ENCODE results near the gene INTU.

GRCh38 chr4:123881107-123881533, 484.5 kb downstream of the SPRY1 start:
- RRBS = no CpG with 5 or more reads among the region's 4 CpGs

- RRBS = no CpG with 5 or more reads among the region's 2 CpGs
Measured at GRCh38 chr4:124948924-124949720, 236.6 kb upstream of the ANKRD50 start.

DNA sequence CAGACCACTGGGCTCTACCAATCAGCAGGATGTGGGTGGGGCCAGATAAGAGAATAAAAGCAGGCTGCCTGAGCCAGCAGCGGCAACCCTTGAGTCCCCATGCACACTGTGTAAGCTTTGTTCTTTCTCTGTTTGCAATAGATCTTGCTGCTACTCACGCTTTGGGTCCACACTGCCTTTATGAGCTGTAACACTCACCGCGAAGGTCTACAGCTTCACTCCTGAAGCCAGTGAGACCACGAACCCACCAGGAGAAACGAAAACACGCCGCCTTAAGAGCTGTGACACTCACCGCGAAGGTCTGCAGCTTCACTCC, 122.1 kb upstream of the FAT4 start:
- RRBS = no CpG with 5 or more reads among the region's 10 CpGs

- RRBS = no CpG with 5 or more reads among the region's 1 CpG
Measured at GRCh38 chr4:125229112-125229311, 85.7 kb upstream of the FAT4 start.

GRCh38 chr4:125415025-125415768, 100.4 kb downstream of the FAT4 start:
- RRBS = no CpG with 5 or more reads among the region's 7 CpGs

DNA sequence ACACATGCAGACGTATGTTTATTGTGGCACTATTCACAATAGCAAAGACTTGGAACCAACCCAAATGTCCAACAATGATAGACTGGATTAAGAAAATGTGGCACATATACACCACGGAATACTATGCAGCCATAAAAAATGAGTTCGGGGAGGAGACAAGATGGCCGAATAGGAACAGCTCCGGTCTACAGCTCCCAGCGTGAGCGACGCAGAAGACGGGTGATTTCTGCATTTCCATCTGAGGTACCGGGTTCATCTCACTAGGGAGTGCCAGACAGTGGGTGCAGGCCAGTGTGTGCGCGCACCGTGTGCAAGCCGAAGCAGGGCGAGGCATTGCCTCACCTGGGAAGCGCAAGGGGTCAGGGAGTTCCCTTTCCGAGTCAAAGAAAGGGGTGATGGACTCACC, 612.3 kb upstream of the INTU start:
- RRBS = no CpG with 5 or more reads among the region's 17 CpGs

DNA sequence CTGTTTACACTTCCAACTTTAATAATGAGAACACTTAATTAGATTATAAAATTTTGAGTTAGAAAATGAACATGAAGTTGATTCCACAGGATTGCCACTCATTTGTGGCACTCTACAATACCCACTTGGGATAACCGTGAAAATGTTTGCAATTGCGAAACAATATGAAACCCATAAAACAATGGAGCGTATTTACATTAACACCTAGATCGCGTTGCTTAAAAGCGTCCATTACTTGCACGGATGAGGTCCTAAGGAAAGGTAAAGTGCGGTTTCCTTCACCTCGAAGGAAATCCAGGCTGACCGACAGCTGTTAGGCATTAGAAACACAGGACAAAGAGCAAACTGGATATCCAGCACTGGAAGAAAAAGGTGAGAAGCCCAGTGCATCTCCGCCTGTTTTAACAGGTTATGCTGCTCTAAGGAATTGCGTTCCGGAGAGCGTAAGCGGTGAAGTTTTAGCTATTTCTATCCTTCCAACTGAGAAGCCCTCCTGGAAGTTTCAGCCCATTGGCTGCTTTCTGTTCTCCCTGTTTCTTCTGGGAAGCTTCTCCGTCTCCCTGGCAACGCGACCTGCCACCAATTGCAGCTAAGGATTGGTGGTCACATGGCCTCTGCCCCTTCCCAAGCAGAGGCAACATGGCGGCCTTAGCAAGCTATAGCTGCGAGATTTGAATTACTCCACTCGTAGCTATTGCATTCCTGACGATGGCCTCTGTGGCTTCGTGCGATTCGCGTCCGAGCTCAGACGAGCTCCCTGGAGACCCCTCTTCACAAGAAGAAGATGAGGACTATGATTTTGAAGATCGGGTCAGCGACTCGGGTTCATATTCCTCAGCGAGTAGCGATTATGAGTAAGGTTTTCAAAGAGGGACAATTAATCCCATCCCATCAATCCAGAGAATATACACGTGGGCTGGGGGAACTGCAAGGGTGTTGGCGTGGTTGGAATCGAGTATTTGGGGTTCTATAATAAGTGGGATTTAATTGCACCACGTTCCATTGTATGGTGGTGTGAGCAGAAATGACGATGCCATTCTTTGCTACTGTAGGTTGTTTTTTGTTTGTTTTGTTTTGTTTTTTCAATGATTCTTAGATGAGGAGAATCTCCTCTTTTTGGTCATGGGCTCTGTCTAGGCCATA, at the start of gene INTU:
Gene INTU (plus strand): TSS at position 631 of the 1,143 bp plus-strand sequence.
- RRBS = no CpG with 5 or more reads among the region's 38 CpGs

- RRBS = no CpG with 5 or more reads among the region's 8 CpGs
Measured at GRCh38 chr4:128037208-128037524, 23.9 kb upstream of the LARP1B start.

DNA sequence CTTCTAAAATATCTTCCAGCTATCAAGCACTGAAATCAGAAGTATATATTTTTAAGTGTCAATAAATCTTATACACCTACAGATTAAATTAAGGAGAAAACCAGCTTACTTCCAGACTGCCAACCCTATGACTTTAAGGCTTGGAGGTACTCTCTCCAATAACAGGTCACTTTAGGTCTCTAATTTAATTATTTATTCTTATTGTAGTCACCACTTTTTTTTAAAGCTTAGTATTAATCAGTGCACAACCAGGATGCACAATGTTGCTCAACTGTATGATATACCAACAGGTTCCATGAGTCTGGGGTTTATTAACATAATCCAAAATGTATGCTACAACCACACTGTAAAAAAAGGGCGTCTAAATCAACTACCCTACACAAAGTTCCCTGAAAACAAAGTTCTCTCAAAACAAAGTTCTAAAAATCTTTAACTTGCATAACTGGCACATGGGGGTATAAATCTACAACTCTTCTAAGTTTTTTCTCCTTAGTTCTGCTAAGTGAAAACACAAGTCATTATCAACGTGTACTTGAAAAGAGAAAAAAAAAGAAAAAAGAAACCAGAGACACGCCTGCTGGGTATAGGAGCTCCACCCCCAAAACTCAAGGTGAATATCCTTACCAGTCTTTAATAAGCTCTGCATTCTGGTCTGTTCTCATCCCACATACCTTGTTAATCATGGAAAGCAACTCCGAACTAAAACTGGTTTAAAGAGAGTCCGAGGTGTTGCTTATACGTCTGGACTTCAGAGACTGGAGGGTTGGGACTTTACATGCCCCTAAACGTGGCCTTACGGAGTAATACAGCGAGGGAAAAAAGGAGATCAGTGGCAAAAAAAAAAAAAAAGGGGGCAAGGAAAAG, 1.3 kb downstream of the PGRMC2 start:
- RRBS = no CpG with 5 or more reads among the region's 9 CpGs

DNA sequence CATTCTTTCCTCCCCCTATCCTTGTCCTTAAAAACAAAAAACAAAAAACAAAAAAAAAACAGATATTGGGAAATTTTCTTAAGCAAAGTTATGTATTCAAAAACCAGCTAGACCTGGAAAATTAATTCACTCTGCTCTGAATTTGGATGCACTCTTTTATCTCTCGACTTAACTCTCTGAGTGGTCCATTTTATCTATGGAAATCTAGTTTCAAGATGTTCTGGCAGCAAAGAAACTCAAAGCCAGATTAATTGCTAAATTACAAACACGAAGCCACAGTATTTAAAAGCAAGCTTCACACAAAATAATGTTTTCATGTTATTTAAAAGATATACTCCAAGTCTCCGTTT, 106.8 kb upstream of the PGRMC2 start:
- RRBS = no CpG with 5 or more reads among the region's 3 CpGs

GRCh38 chr4:128394849-128395050, 107.1 kb upstream of the PGRMC2 start:
- RRBS = no CpG with 5 or more reads among the region's 2 CpGs

DNA sequence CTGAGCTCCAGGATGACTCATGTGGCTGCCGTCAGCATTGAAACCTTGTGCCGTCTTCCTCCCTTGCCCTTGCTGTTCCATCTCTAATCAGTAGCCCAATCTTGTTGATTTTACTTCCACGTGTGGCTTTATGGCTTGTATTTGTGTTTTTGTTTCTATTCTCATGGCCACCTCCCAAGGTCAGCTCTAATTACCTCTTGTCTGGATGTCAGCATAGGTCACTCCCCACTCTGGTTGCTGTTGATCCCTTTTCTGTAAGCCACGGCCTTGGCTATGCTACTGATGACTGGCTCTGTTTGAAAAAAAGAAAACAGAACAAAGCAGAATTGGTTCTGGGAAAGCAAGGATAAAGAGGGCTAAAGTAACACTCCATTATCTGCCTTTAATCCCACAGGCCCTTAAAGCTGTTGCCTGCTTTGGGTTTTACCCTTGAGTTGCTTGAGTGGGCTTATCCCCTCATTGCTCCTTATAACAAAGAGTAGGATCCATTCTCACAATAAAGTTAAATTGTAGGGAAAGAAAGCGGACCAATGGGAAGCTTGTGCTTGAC, 173.8 kb upstream of the PGRMC2 start:
- RRBS = no CpG with 5 or more reads among the region's 5 CpGs

DNA sequence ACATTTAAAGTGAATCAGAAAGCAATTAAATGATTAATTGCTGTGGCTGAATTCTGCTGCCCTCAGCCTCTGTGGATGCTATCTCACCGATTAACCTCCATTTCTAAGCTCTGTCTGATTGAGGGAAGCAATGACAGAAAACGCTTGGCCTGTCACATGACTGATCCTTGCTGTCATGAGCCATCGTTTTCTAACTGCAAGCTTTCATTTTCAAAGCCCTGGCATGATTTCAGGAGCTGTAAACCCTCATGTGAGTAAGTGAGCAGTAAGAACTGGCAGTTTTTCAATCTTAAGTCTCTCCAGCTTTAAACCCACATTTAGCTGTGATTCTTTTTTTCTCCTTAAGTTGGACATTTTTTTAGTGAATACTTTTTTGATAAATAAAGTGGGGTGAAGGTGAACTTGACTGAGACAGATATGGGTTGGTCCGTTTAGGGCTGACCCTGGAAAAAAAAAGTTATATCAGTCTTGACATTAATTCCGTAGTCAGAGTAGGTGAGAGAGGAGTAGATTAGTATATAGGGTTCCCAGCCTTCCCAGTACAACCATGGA, 180.9 kb upstream of the PGRMC2 start:
- RRBS = no CpG with 5 or more reads among the region's 5 CpGs

- RRBS = no CpG with 5 or more reads among the region's 5 CpGs
Measured at GRCh38 chr4:128524308-128524685, 236.7 kb upstream of the PGRMC2 start.

DNA sequence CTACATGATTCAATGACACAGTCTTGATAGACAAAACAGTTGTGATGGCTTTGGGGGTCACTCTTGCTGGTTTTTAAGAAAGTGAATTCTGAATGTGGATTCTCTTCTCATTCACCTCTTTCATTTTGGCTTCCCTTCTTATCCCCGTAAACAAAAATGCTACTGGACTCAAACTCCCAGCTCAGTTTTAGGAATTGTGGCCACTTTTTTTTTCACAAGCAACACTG, 253.2 kb upstream of the JADE1 start:
- RRBS = no CpG with 5 or more reads among the region's 1 CpG

- RRBS = no CpG with 5 or more reads among the region's 13 CpGs
Measured at GRCh38 chr4:128601060-128601845, 208.2 kb upstream of the JADE1 start.

DNA sequence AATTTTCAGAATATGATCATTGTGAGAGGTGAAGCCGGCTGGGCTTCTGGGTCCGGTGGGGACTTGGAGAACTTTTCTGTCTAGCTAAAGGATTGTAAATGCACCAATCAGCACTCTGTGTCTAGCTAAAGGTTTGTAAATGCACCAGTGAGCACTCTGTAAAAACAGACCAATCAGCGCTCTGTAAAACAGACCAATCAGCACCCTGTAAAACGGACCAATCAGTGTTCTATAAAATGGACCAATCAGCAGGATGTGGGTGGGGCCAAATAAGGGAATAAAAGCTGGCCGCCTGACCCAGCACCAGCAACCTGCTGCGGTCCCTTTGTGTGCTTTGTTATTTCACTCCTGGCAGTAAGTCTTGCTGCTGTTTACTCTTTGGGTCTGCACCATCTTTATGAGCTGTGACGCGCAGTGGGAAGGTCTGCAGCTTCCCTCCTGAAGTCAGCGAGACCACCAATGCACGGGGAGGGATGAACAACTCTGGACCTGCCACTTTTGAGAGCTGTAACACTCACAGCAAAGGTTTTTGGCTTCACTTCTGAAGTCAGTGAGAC, 67.7 kb upstream of the JADE1 start:
- RRBS = no CpG with 5 or more reads among the region's 10 CpGs

DNA sequence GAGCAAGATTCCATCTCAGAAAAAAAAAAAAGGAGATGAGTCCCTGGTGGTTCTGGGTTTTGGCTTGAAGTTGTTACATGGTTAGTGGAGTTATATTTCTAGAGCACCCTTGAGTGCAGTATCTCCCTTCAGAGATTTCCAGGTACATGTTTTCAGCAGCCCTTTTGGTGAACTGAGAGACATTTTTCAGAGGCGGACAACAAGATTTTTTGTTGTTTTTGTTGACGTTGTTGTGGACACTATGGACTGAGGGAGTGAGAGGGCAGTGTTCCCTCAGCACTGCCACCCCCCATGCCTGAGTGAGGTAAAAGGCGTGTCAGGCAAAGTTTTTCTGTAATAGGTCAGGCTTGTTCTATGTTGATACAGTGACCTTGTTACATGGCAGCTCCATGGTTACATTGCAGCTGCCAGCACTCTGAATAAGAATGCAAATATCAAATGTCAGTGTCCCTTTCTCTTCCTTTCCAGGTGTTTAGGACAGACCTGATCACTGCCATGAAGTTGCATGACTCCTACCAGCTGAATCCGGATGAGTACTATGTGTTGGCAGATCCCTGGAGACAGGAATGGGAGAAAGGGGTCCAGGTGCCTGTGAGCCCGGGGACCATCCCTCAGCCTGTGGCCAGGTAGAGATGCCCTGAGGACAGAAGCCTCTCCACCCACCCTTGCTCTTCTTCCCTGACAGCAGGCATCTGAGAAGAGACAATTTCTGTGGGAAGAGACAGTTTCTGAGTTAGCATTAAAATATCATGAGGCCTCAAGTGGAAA, 36.6 kb downstream of the JADE1 start:
- RRBS = 89% methylated on average over 2 of the region's 5 CpGs

GRCh38 chr4:131727307-131727660, 1421.8 kb upstream of the PCDH10 start:
- RRBS = no CpG with 5 or more reads among the region's 37 CpGs

DNA sequence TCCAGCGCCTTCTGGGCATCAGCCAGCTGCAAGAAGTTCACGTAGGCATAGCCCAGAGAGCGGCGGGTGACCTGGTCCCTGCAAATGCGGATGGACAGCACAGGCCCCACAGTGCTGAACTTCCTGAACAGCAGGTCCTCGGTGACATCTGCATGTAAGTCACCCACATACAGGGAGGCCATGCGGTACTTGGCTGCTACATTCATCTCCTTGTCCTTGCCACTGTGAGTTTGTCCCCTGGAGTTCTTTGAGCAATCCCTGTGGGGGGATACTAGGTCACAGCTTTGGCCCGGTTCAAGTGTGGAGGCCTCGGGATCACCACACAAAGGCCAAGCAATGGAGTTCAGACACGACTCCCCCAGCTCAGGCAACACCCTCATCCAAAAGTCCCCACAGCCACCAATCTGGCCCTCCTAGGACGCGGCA, 762 bp downstream of the PABPC4L start:
- RRBS = no CpG with 5 or more reads among the region's 12 CpGs